HepG2 (cell line): ENCODE measurements around a stretch of chr13.

- RRBS, 2 experiments, result no CpG with 5 or more reads among the region's 9 CpGs
CAGE:
- cytosol, long polyA minus RNA, result no peak
- cytosol, long polyA plus RNA, result no peak
- long polyA plus RNA, result no peak
- nucleus, long polyA minus RNA, result no peak
- nucleus, long polyA plus RNA, result no peak
These were observed 22.8 kb upstream of the SERP2 start for GRCh38 chr13:44350621-44351485.

GRCh38 chr13:44362158-44362580 lies 11.5 kb upstream of the SERP2 start:
- RRBS, 2 experiments, result no CpG with 5 or more reads among the region's 6 CpGs
CAGE:
- cytosol, long polyA minus RNA, result no peak
- cytosol, long polyA plus RNA, result no peak
- long polyA plus RNA, result no peak
- nucleus, long polyA minus RNA, result no peak
- nucleus, long polyA plus RNA, result no peak

DNA sequence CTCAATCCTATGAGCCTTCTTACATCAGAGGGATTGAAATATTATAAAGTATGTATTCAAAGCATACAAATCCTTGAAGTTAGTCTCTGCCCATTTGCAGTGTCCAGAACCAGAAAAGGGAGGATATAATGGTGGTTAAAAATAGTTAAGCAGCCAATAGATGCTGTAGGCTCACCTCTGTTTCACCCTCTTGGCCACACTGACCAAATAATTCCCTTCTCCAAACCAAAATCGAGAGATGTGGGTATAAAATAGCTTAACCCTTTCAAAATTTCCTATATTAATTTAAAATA lies 64.1 kb downstream of the SERP2 start:
- RRBS, 2 experiments, result no CpG with 5 or more reads among the region's 1 CpG
CAGE:
- cytosol, long polyA minus RNA, result no peak
- cytosol, long polyA plus RNA, result no peak
- long polyA plus RNA, result no peak
- nucleus, long polyA minus RNA, result no peak
- nucleus, long polyA plus RNA, result no peak

GRCh38 chr13:44751959-44752612 lies 176.0 kb upstream of the TSC22D1 start:
- RRBS, 2 experiments, result no CpG with 5 or more reads among the region's 7 CpGs
CAGE:
- cytosol, long polyA minus RNA, result no peak
- cytosol, long polyA plus RNA, result no peak
- long polyA plus RNA, result no peak
- nucleus, long polyA minus RNA, result no peak
- nucleus, long polyA plus RNA, result no peak

DNA sequence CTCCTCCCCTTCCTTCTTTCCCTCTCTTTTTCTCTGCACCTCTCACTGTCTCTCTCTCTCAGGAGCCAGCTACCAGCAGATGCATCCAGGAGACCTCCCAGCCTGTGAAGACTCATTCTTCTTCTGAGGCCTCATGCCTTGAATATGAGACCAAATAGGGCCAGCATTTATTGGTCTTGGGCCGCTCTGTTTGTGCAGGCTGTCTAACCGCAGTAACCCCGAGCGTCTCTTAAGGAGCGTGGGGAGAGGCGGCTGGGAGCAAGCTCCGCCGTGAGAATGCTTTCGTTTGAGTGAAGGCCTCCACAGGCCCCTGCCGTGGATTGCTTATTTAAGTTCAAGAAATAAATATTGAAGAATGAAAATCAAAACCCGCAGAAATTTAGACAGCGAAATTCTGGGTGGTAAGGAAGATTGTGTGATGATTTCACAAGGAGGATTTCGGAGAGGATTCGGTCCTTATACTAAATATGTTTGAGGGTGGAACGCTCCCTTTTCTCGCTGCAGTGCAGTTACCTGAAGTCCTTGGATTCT lies 166.9 kb downstream of the NUFIP1 start:
- RRBS, 2 experiments, result no CpG with 5 or more reads among the region's 16 CpGs
CAGE:
- cytosol, long polyA minus RNA, result no peak
- cytosol, long polyA plus RNA, result no peak
- long polyA plus RNA, result no peak
- nucleus, long polyA minus RNA, result no peak
- nucleus, long polyA plus RNA, result no peak

GRCh38 chr13:44867819-44868266 lies 121.4 kb downstream of the NUFIP1 start:
- RRBS, 2 experiments, result no CpG with 5 or more reads among the region's 9 CpGs
CAGE:
- cytosol, long polyA minus RNA, result no peak
- cytosol, long polyA plus RNA, result no peak
- long polyA plus RNA, result no peak
- nucleus, long polyA minus RNA, result no peak
- nucleus, long polyA plus RNA, result no peak

DNA sequence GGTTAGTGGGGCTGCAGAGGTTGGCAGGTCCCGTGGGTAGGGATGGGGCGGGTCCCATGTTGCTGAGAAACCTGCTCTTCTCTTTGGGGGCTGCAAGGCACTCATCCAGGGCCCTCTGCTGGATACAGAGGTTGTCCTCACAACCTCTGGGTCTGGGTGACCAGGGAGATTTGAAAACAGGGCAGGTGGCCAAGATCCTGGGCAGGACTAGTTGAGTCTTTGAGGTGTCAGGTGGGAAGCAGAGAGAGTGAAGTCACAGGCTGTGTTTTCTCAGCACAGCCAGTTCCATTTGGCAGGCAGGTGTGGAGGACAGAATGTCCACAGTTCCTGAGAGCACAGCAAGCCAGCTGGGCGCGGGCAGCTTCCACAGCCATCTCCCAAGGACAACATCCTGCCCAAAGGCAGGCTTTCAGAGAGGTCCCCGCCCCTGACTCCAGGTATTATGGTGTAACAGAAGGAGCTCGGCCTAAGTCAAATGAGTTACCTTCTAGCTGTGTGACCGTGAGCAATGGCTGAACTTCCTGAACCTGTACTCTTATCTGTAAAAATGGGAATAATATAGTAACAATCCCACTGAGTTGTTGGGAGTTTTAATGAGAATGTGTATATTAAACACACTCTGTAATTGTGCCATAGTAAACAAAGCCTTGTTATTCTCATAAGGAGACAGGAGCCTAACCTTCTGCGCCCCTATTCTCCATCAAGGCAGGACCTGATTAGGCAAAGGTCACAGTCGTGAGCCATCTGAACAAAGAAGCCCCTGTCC lies 118.7 kb downstream of the NUFIP1 start:
- RRBS, 2 experiments, result no CpG with 5 or more reads among the region's 9 CpGs
CAGE:
- cytosol, long polyA minus RNA, result no peak
- cytosol, long polyA plus RNA, result no peak
- long polyA plus RNA, result no peak
- nucleus, long polyA minus RNA, result no peak
- nucleus, long polyA plus RNA, result no peak

DNA sequence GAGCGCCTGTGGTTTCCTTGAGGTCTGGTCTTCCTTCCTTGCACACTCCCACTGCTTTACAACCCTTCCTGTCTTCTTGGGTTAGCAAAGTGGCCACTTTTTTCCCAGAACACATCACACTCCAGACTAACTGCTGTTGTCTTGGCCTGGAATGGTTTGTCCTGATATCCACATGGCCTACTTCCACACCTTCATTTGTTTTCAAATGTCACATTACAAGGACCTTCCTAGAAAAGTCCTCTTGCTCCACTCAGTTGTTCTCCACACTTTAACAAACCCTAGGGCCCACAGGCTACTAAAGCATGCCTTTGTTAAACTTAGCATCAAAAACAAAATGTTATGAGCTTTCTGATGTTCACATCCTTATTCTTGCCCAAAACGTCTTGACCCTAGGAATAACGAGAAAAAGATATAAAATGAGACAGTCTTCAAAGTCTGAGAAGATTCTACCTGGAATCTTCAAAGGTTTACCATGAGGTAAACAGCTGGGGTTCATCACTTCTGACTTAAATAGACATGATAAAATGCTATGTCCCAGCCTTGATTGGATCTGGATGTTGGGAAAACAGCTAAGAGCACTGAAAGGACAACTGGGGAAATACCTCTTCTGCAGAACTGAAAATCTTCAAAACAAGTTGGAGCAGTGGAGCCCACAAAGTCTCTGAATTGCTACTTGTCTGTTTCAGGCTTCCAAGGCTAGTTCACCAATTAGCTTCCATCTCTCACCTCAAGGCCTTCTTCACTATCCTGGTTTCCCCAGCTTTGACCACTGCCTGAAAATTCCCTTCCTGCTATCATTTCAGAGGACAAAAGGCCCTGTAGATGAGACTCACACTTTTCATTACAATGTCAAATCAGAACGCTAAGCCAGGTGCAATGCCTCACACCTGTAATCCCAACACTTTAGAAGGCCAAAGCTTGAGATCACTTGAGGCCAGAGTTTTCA lies 5.9 kb downstream of the TPT1 start:
- RRBS, 2 experiments, result no CpG with 5 or more reads among the region's 4 CpGs
CAGE:
- cytosol, long polyA minus RNA, result no peak
- cytosol, long polyA plus RNA, result no peak
- long polyA plus RNA, result no peak
- nucleus, long polyA minus RNA, result no peak
- nucleus, long polyA plus RNA, result no peak

- RRBS, 2 experiments, result no CpG with 5 or more reads among the region's 5 CpGs
CAGE:
- cytosol, long polyA minus RNA, result no peak
- cytosol, long polyA plus RNA, result no peak
- long polyA plus RNA, result no peak
- nucleus, long polyA minus RNA, result no peak
- nucleus, long polyA plus RNA, result no peak
These were observed 27.1 kb upstream of the TPT1 start for GRCh38 chr13:45367991-45368490.

DNA sequence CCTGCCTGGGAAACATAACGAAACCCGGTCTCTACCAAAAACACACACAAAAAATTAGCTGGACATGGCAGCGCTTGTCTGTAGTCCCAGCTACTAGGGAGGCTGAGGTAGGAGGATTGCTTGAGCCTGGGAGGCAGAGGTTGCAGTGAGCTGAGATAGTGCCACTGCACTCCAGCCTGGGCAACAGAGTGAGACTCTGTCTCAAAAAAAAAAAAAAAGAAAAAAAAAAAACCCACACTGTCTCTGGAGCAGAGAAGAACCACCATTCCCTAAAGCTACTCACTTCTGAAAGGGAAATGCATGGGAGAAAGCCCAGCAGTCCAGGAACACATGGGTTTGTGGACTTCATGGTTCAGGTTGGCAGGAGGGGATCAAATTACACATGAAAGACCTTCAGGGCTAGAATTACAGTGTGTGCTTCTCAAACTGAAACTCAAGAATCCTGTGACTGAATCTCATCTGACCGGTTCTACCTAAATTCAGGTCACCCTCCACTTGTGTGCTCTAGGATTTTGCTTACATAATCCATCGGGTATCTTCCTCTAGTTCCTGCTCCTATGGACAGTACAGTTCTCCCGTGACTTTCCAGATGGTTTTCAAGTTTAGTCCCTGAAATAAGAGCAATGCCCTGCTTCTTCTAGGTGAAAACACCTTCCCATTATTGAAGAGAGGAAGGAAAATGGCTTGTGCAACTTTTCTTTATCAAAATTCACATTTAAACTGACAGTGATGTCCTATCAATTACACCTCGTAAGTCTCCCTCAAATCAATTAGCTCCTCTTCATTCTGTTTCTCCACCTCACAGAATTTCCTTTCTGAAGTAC lies 30.3 kb upstream of the CPB2 start:
- RRBS, 2 experiments, result no CpG with 5 or more reads among the region's 7 CpGs
CAGE:
- cytosol, long polyA minus RNA, result no peak
- cytosol, long polyA plus RNA, result no peak
- long polyA plus RNA, result no peak
- nucleus, long polyA minus RNA, result no peak
- nucleus, long polyA plus RNA, result no peak

- RRBS, 2 experiments, result no CpG with 5 or more reads among the region's 9 CpGs
CAGE:
- cytosol, long polyA minus RNA, result no peak
- cytosol, long polyA plus RNA, result no peak
- long polyA plus RNA, result no peak
- nucleus, long polyA minus RNA, result no peak
- nucleus, long polyA plus RNA, result no peak
These were observed 38.0 kb upstream of the CPB2 start for GRCh38 chr13:46142451-46143702.

DNA sequence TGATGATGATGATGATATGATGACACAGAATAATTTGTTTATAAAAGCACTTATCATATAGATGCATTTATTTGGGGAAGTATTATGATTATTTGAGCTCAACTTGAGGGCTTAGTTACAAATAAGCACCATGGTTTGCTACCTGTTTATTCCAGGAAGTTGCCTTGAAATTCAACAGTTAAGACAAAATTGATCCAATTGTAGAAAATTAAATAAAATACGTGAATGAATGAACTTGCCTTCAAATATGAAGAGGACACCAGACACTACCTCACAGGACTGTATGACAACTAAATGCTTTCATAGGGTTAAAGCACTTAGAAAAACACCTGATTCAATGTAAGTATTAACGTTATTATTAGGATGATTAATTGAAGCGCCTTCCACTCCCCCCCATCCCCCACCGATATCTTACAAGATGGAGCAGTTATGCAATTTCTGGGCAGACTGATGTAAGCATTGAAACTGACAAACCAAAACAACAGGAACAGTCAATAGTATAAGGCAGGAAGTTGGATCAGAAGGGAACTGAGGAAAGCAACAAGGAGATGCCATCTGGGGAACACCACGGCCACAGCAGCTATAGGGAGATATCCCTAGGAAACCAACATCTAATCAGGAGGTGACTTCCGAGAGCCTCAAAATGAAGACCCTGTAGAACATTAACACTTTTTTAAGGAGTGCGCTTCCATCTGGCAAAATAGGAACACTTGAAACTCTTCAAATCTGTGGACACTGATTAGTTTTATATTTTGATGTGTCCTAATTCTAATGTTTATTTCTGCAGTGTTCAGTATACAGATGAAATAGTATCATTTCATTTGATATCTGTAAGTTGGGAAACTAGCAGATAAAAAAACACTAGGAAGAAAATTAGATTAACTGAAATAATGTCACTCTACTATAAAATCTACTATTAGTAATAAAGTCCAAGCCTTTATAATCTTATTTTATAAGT lies 3.8 kb downstream of the LCP1 start:
- RRBS, 2 experiments, result no CpG with 5 or more reads among the region's 7 CpGs
CAGE:
- cytosol, long polyA minus RNA, result no peak
- cytosol, long polyA plus RNA, result no peak
- long polyA plus RNA, result no peak
- nucleus, long polyA minus RNA, result no peak
- nucleus, long polyA plus RNA, result no peak

DNA sequence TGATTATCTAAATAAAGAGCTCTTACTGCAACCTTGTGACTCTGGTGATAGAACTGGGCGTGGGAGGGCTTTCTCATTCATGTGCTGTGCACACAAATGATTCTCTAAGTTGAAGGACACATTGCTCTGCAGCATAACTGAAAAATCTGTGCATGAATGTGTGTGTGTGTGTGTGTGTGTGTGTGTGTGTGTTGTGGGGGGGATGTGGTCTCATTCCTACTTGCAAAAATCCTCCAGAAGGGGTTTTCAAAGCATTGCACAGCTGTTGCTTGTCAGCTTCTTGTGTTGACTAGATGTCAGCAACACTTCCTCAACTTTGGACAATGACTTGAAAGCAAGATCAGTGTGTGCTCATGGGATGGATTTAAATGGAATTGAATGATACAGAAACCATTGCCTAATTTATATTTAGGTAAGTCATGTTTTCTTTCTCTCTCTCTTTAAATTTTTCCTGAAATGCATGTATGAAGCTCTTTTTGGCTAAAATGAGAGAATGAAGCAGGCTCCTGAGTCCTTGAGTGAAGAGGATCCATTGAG lies 22.5 kb downstream of the LRCH1 start:
- RRBS, 2 experiments, result no CpG with 5 or more reads among the region's 1 CpG
CAGE:
- cytosol, long polyA minus RNA, result no peak
- cytosol, long polyA plus RNA, result no peak
- long polyA plus RNA, result no peak
- nucleus, long polyA minus RNA, result no peak
- nucleus, long polyA plus RNA, result no peak

DNA sequence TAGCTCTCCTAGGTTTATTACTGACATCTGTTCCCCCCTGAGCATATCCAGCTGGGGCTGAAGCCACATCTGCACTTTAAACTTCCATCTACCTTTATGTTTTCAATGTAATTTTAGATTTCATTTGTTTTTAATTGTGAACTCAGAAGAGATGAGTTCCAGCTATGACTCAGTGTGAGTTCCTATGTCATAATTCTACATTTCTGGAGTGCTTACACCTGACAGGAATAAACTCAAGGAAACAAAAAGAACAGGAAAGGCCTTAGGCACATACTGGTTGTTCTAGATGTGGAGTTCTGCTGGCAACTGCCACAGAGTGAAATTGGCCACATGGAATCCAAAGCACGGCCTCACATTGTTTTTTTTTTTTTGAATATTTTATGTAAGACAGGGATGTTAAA lies 42.5 kb downstream of the LRCH1 start:
- RRBS, 2 experiments, result no CpG with 5 or more reads among the region's 1 CpG
CAGE:
- cytosol, long polyA minus RNA, result no peak
- cytosol, long polyA plus RNA, result no peak
- long polyA plus RNA, result no peak
- nucleus, long polyA minus RNA, result no peak
- nucleus, long polyA plus RNA, result no peak

- RRBS, 2 experiments, result no CpG with 5 or more reads among the region's 9 CpGs
CAGE:
- cytosol, long polyA minus RNA, result no peak
- cytosol, long polyA plus RNA, result no peak
- long polyA plus RNA, result no peak
- nucleus, long polyA minus RNA, result no peak
- nucleus, long polyA plus RNA, result no peak
These were observed 54.9 kb downstream of the LRCH1 start for GRCh38 chr13:46607713-46608419.

- RRBS, 2 experiments, result no CpG with 5 or more reads among the region's 1 CpG
CAGE:
- cytosol, long polyA minus RNA, result no peak
- cytosol, long polyA plus RNA, result no peak
- long polyA plus RNA, result no peak
- nucleus, long polyA minus RNA, result no peak
- nucleus, long polyA plus RNA, result no peak
These were observed 114.1 kb downstream of the LRCH1 start for GRCh38 chr13:46667184-46667335.

GRCh38 chr13:46672941-46673690 lies 120.1 kb downstream of the LRCH1 start:
- RRBS, 2 experiments, result no CpG with 5 or more reads among the region's 12 CpGs
CAGE:
- cytosol, long polyA minus RNA, result no peak
- cytosol, long polyA plus RNA, result no peak
- long polyA plus RNA, result no peak
- nucleus, long polyA minus RNA, result no peak
- nucleus, long polyA plus RNA, result no peak

DNA sequence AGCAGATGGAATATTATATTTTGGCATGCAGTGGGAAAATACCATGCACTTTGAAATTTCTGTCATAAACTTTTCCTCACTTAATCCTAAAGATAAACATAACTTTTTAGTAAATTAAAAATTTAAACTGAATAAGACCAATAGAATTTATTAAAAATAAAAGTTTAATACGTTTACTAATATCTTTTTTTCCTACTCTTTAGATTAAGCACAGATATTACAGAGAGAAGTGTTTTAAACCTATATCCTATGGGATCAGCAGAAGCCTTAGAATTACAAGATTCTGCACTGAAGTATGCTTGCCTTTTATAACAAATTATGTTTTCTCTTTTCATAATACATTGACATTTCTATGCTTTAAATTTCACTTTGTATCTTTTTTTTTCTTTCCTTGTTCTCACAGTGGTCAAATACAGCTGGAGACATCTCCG lies 92.1 kb downstream of the ESD start:
- RRBS, 2 experiments, result no CpG with 5 or more reads among the region's 2 CpGs
CAGE:
- cytosol, long polyA minus RNA, result no peak
- cytosol, long polyA plus RNA, result no peak
- long polyA plus RNA, result no peak
- nucleus, long polyA minus RNA, result no peak
- nucleus, long polyA plus RNA, result no peak

DNA sequence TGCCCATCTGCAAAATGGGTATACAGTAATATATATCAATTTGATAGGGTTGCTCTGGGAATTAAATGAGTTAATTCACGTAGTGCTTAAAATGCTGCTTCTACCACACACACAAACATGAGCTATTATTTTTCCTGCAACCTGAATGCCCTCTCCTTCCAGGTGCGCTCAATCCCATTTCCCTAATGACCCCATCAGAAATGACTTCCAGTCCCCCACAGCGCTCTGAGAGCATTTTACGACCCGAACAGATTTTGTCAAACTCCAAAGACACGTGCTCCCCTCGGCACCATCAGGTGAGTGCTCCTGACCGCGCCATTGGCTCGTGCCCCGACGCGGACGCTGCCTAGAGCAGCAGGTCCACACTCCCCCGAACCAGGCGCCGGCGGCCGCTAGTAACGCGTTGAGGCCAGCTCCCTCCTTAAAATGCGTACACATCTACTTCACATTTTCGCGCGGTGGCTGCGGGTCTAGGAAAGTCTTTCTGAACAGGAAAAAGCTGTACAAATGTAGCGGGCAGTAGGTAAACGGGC lies 577 bp downstream of the ESD start:
- RRBS, 2 experiments, result no CpG with 5 or more reads among the region's 28 CpGs
CAGE:
- cytosol, long polyA minus RNA, result no peak
- cytosol, long polyA plus RNA, result no peak
- long polyA plus RNA, result no peak
- nucleus, long polyA minus RNA, result no peak
- nucleus, long polyA plus RNA, result no peak

GRCh38 chr13:48059620-48060264 lies 22.2 kb downstream of the NUDT15 start:
- RRBS, 2 experiments, result no CpG with 5 or more reads among the region's 9 CpGs
CAGE:
- cytosol, long polyA minus RNA, result no peak
- cytosol, long polyA plus RNA, result no peak
- long polyA plus RNA, result no peak
- nucleus, long polyA minus RNA, result no peak
- nucleus, long polyA plus RNA, result no peak